Heart (tissue), 3 donors: ENCODE results near the genes KNL1, RAD51, EXD1 and CHP1.

- RAMPAGE, long total RNA, 2 experiments, result no peak in any of the 2 experiments
Observed at GRCh38 chr15:40358648-40359426, 818 bp downstream of the DISP2 start.

- RAMPAGE, long total RNA, 2 experiments, result start-site peak on the minus strand in 1 of 2 experiments, at chr15:40368026-40368055 at its widest, 10 reads per replicate
Observed at GRCh38 chr15:40367524-40368590, 9.8 kb downstream of the DISP2 start.

- RAMPAGE, long total RNA, 2 experiments, result no peak in any of the 2 experiments
Observed at GRCh38 chr15:40385967-40387164, 3.8 kb downstream of the KNSTRN start.

- RAMPAGE, long total RNA, 2 experiments, result no peak in any of the 2 experiments
Observed at GRCh38 chr15:40464409-40464962, 6.3 kb upstream of the CHST14 start.

- RAMPAGE, long total RNA, 2 experiments, result no peak in any of the 2 experiments
Observed at GRCh38 chr15:40471306-40472398, 868 bp downstream of the CHST14 start.

GRCh38 chr15:40582639-40583377, 11.2 kb upstream of the KNL1 start:
- RAMPAGE, long total RNA, 2 experiments, result no peak in any of the 2 experiments

DNA sequence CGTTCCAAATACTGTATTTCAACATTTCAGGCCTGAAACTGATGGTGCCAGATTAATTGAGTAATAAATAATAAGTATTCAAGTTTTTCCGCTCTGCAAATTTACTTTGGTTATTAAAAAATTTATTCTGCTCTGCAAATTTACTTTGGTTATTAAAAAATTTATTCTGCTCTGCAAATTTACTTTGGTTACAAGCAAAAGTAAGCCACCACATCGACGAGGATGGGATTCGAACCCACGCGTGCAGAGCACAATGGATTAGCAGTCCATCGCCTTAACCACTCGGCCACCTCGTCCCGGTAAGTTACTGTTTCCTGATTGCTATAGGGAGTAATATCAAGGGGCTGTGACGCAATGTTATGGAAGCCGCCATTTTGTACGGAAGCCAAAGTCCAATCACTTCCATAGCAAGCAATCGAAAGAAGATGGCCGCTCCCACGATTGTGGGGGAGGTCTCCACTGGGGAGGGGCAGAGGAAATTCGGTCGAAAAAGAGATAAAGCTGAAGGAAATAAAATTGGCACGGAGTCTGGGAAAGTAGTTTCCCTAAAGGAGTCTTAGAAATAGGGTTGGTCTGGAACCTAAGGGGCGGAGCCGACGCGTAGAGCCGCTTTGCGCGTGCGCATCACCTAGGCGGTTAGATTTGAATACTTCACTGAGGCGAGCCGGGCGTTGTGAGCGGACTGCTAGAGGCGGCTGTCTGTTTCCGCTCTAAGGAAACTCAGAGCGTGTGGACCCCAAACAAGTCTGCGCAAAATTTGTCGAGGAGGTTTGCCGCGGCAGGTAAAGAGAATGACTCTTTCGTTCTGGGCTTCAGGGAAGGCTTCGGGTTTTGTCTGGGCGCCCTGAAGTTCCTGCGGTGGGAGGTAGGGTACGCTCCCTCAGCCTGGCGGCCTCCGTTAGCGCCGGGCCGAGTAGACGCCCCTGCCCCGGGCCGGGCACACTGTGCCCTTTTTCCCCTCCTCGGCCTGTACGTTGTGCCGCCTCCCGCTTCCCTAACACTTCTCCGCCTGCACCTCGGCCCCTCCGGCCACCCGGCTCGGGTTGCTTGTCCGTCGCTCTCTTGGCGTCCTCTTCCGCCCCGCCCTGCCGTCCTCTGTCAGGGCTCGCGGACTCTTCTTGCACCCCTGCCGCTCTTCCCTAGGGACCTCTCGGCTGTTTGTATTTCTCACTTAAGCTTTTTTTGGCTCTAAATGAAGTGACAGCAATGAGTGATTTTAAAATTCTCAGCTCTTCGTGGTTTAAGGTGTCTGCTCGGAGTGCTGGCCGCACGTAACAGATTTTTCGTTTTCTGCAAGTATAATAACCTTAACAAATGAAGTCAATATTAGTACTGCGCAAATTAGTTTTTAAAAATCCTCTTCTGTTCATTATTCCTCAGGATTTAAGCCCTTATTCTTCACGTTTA, at the start of gene KNL1:
TSS of gene KNL1 (plus strand) at position 639 of the 1,407 bp plus-strand sequence.
- RAMPAGE, long total RNA, 2 experiments, result no peak in any of the 2 experiments

- RAMPAGE, long total RNA, 2 experiments, result no peak in any of the 2 experiments
Observed at GRCh38 chr15:40676217-40676465, 18.8 kb upstream of the RAD51 start.

- RAMPAGE, long total RNA, 2 experiments, result start-site peak on the minus strand in 1 of 2 experiments, at chr15:40695085-40695113 at its widest, 34 to 48 reads per replicate
Observed at GRCh38 chr15:40694504-40695298, at the start of gene RAD51. Gene RAD51 (plus strand): TSS chr15:40695174.

DNA sequence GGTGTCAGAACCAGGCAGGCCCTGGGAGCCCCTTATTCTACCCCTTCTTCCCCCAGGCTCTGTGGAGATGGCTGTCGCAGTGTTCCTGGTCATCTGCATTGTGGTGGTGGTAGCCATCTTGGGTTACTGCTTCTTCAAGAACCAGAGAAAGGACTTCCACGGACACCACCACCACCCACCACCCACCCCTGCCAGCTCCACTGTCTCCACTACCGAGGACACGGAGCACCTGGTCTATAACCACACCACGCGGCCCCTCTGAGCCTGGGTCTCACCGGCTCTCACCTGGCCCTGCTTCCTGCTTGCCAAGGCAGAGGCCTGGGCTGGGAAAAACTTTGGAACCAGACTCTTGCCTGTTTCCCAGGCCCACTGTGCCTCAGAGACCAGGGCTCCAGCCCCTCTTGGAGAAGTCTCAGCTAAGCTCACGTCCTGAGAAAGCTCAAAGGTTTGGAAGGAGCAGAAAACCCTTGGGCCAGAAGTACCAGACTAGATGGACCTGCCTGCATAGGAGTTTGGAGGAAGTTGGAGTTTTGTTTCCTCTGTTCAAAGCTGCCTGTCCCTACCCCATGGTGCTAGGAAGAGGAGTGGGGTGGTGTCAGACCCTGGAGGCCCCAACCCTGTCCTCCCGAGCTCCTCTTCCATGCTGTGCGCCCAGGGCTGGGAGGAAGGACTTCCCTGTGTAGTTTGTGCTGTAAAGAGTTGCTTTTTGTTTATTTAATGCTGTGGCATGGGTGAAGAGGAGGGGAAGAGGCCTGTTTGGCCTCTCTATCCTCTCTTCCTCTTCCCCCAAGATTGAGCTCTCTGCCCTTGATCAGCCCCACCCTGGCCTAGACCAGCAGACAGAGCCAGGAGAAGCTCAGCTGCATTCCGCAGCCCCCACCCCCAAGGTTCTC, 13.1 kb downstream of the SPINT1 start:
- RAMPAGE, long total RNA, 2 experiments, result no peak in any of the 2 experiments

DNA sequence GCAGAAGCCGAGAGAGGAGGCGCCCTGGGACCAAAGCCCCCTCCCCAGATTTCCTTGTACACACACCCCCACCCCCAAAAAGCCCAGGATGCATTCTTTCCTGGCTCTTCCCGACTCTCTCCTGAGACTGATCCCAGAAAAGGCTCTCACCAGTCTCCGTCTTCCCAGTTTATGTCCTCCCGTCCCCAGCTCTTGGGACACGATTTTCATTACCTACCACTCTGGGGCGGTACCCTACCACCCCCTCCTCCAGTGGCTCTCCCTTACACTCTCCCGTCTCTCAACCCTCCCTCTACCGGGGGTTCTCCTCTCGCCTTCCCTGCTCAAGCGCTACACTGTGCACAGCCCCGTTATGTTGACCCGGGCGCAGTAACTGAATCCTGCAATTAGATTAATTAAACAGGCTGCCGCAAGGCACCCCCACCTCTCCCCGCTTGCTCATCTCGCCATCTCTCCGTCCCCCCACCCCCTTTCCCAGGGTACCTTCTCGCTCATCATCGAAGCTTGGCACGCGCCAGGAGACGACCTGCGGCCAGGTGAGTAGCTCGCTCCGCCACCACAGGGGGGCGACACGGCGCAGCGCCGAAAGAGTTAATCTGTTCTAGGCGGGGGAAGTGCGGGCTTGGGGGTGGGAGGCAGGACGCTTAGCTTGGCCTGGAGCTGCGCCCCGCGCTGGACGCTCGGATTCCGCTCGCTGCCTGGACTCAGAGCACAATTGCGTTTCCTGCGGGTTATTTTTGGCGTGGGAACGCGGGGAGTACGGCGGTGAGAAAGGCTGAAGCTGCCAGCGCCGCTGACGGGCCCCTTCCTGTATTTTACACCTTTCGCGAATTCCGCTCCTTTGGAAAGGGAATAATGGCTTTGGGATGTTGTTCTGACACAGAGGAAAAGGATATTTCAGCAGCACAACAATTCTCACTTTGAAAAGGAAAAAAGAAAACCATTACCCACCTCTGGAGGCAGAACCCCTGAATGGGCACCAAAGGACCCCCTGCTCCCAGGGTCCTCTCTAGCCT, 1.3 kb downstream of the DLL4 start:
- RAMPAGE, long total RNA, 2 experiments, result start-site peak on the minus strand in 1 of 2 experiments, centred at positions 608 to 692 of the sequence, 6 to 9 reads per replicate

- RAMPAGE, long total RNA, 2 experiments, result no peak in any of the 2 experiments
Observed at GRCh38 chr15:40932062-40932630, 3.0 kb downstream of the DLL4 start.

- RAMPAGE, long total RNA, 2 experiments, result no peak in any of the 2 experiments
Observed at GRCh38 chr15:40933115-40933441, 3.9 kb downstream of the DLL4 start.

- RAMPAGE, long total RNA, 2 experiments, result no peak in any of the 2 experiments
Observed at GRCh38 chr15:40953645-40954804, 754 bp downstream of the CHAC1 start.

- RAMPAGE, long total RNA, 2 experiments, result no peak in any of the 2 experiments
Observed at GRCh38 chr15:41095453-41096540, 20.3 kb downstream of the INO80 start.

DNA sequence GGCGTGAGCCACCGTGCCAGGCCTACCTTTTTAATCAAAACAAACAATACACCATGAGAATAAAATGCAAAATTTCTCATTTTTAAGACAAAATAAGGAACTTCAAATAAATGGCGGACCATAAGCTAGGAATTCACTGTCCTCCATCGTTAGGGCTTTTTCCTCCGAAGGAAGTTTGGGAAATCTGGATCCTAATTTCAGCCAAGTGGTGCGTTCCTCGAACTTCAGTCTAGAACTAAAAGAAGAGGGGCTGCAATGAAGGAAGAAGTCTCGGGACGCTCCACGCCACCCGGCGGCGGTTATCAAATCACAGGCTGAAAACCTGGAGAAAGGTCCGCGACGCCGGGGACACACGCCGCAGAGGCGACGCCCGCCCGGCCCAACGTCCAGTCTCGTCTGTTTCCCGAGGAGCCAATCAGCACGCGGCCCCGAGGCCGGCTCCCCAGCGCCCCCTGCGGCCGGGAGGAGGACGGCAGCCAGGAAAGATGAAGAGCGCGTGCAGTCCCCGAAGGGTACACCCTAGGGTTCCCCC, at the start of gene EXD1:
TSS of gene EXD1 (minus strand) at position 398 of the 532 bp plus-strand sequence.
- RAMPAGE, long total RNA, 2 experiments, result no peak in any of the 2 experiments

GRCh38 chr15:41230892-41231803, at the start of gene CHP1:
Gene CHP1 (plus strand): TSS chr15:41231268.
- RAMPAGE, long total RNA, 2 experiments, result start-site peak on the plus strand in 2 of 2 experiments, at chr15:41231233-41231347 at its widest, 81 to 1,215 reads per replicate

DNA sequence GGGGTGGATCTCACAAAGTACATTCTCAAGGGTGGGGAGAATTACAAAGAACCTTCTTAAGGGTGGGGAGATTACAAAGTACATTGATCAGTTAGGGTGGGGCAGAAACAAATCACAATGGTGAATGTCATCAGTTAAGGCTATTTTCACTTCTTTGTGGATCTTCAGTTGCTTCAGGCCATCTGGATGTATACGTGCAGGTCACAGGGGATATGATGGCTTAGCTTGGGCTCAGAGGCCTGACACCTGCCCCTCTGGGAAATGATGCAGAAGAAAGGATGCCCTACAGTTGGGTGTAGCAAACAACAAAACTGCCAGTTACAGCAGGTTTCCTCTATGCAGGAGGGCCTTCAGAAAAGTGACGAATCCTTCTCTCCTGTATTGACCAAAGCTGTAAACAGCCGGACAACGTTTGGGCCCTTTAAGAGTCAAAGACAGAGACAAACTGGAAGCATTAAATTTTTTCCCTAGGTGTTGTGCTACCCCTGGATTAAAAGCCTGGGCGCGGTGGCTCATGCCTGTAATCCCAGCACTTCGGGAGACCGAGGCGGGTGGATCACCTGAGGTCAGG, 49.4 kb downstream of the OIP5 start:
- RAMPAGE, long total RNA, 2 experiments, result no peak in any of the 2 experiments

GRCh38 chr15:41379840-41380393, 22.4 kb downstream of the NDUFAF1 start:
- RAMPAGE, long total RNA, 2 experiments, result no peak in any of the 2 experiments

GRCh38 chr15:41417888-41418360, 1.0 kb downstream of the RTF1 start:
- RAMPAGE, long total RNA, 2 experiments, result no peak in any of the 2 experiments